Pulmonary lymph node (tissue), 1 donor: ENCODE measurements around the genes CRIP2 and CRIP1.

GRCh38 chr14:104722033-104722591 lies 1.9 kb upstream of the ADSS1 start:
- PRO-cap: no peak

- PRO-cap: no peak
Observed at GRCh38 chr14:104825743-104826038, 24.8 kb downstream of the ZBTB42 start.

DNA sequence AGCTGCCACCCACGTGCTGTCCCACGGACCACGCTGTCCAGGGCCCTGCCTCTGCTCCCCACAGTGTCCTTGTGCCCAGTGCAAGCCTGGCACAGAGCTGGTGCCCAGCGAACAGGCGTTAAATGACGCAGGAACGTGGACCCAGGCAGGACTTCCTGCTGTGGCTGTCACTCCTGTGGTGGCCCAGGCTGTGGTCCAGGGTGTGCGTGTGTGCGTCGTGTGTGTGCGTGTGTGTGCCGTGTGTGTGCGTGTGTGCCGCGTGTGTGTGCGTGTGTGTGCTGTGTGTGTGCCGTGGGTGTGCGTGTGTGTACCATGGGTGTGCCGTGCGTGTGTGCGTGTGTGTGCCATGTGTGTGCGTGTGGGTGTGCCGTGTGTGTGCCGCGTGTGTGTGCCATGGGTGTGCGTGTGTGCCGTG lies 6.8 kb downstream of the CEP170B start:
- PRO-cap: no peak

DNA sequence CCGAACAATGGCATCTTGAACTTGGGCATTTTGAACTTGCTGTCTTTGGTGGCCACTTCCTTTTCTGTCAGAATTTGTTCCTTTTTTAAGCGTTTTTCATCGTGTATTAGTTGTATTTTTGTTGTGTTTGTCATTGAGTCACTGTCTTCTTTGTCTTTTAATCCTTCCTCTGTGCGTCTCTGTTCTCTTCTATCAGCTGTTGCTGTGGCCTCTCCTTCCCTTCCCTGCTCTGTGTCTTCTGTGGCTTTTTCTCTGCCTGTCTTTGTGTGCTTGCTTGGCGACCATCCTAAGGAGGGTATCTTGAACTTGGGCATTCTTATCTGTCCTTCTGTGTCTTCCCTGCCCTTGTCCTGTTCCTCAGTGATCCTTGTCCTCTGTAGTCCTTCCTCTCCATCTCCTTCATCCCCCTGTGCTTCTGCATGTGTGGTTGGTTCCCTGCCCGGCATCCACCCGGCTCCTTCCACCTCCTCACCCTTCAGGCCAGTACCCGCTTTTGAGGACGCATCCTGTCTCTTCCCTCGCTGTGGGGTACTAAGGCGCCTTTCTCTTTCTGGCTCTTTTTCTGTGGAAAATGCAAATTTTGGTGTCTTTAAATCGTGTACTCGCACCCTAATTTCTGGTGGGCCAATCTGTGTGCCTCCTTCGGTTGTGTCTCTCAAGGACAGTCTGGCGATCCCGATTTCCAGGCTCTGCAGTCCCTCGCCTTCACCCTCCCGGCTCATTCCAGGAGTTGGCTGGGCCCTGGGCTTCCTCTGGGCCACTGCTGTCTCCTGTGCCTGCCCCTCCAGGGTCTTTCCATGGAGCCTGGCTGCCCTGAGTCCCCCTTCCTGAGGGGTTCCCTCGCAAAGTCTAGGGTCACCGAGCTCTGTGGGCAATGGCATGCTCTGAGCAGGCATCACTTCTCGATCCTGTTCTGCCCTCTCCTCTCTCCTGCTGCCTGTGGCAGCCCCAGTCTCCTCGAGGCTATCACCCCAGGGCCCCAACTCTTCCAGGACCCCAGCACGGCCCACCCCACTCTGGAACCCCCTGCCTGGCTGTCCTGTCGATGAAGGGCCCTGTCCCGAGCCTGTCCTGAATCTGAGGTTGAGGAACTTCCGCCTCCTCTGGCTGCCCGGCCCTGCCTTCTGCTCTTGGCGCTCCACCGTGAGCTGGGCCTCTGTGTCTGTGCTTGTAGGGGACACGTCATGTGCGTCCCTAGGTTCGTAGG lies 24.4 kb downstream of the AHNAK2 start:
- PRO-cap: no peak

GRCh38 chr14:105019782-105020735 lies 824 bp downstream of the CDCA4 start:
- PRO-cap: unidirectional peak, plus-strand start at chr14:105020493

GRCh38 chr14:105038565-105039230 lies 17.8 kb upstream of the CDCA4 start:
- PRO-cap: no peak

DNA sequence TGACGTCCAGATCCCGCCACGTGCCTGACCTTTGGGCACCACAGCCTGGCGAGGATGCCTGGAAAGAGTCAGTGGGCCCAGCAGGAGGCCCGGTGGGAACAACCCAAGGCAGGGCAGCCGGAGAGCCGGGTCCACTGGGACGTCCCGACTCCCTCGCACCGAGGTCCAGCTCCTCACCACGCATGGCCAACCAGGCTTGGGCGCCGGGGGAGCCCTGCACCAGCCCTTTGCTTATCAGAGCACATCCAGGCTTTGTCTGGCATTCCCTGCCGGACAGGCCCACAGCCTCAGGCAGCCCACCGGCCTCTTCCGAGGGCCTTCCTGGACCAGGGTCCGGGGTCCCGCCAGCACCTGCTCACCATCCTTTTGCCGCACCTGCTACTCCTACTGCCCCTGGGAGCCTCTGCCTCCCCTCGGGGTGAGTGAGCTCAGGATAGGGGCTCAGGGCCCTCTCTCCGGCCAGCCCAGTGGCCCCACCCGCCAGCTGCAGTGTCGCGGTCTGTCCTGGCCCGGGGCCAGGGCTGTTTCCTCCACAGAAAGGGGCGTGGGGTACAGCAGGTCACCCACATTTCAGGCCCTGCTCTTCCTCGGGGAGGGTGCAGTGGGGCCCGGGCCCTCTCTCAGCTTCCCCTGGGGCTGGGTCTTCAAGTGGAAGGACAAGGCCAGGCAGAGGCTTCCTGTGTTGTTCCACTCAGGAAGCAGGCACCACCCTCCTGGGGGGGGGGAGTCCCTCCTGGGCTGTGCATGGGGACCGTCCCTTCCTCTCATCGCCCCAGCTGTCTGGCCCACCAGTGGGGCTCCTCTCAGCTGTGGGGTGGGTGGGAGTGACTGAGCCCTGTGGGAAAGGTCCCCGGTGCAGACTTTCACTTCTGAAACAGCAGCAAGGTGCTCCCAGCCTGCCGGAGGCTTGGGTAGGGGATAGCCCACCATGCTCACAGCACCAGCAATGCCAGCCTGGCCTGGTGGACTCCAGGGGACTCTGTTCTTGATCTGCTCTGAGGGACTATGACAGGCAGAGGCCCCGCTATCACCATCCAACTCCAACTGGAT lies 3.9 kb downstream of the GPR132 start:
- PRO-cap: bidirectional peak, plus-strand start at position 872 of the sequence, minus-strand start at position 632 of the sequence

DNA sequence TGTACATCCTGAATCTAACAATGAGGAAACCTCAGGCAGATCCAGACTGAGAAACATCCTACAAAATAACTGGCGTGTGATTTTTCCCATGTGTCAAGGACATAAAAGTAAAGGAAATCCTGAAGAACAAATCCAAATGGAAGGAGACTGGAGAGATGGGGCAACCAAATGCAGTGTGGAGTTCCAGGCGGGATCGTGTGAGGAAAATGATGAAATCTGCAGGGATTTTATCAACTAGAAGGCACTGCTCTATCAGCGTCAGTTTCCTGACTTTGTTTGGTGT lies 43.1 kb upstream of the GPR132 start:
- PRO-cap: no peak

DNA sequence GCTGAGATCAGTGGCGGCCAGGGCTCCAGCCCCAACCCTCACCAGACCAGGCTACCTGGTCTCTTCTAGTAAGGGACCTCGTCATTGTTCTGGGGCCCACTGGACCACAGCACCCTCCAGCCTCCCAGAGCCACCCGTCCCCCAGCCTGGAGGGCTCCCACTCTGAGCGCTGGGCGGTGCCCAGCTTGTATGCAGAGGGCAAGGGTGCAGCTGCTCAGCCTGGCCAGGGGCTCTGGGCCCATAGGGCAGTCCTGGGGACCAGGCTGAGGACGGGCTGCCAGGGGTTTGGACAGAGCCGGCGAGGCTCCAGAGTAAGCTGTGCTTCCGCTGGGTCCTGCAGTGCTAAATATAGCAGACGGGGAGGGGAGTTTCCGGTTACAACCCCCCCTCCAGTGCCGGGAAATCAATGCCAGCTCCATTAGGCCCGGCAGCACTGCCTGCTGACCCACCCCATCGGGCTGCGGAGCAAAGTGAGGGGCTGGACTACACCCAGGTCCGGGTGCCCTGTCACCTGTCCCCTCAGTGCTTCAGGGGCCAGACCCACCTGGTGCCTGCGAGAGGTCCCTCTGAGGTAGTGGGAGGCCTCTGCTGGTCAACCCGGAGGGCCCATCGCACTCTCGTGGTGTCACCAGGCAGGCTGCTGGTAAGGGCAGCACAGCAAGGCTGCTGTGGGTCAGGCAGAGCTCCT lies 2.4 kb upstream of the JAG2 start:
- PRO-cap: no peak

DNA sequence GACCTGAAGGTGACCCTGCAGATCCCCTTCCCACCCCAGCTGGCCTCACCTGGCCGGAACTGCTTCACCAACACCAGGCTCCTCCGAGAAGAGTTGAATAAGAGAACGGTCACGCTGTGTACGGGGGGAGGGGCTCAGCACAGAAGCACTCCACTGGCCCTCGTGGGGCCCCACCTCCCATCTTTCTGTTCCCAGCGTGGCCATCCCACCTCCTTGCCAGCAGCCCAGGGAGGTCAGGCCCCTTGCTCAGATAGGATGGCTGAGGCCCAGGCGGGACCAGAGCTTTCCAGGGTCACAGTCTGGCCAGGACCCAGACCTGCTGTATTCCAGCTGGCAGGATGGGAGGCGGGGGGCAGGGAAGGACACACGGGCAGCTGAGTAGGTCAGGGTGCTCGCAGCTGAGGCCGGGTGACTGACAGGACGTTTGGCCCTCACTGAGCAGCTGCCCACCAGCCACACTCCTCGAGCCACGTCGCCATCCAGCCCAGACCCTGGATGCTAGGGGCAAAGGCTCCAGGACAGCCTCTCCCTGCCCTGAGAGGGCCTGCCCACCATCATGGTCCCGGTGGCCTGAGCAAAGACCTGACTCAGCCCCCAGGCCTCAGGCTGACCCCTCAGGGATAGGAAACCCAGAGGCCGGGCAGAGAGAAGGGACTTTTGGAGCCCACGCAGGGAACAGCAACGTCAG lies 4.1 kb downstream of the NUDT14 start:
- PRO-cap: no peak

GRCh38 chr14:105474438-105474960 lies at the start of gene CRIP2:
Gene CRIP2 (plus strand): TSS chr14:105474821.
- PRO-cap: bidirectional peak, plus-strand start at chr14:105474823, minus-strand start at chr14:105474681

GRCh38 chr14:105475796-105476474 lies 1.3 kb downstream of the CRIP2 start:
- PRO-cap: no peak

DNA sequence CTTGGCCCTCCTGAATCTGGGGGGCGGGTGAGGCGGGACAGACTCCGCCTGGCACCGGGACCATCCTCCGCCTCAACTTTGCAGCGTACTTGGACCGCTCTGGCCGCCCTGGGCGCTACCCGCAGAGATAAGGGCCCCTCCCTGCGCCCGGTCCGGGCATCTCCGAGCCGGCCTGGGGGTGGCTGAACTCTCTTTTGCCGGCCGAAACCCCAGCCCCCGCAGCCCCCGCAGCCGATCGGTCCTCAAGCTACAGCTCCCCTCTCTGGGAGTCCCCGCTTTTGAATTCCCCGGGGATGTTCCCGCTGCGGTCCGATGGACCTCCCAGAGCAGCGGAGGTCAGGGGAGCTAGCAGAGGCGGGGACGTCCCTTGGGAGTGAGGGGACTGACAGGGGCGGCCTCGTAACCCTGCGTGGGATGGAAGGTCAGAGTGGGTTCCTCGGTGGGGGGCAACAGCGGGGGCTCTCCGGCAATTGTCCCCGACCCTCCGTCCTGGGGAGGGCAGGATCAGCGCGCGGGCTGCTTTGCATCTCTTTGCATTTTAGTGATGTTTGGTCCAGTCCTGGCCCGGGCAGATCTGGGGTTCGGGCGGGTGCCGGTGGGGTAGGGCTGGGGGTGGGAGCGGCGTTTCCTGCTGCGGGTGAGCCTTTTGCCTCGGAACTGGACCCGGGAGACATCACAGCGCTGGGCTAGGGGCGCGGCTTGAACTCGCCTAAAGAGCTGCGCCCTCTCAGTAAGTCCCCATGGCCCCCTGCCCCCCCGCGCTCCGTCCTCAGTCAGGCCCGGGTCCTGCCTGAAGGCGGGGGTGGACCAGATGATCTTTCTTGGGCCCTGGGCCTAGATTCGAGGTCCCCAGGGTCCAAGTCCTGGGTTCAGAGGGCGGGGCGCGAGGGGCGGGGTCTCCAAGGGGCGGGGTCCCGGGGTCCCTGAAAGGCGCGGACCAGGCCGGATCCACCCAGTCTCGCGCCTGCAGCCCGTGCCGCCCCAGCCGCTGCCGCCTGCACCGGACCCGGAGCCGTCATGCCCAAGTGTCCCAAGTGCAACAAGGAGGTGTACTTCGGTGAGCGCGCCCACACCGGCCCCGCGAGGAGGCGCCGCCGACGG lies at the start of gene CRIP1:
Gene CRIP1, plus strand, starts transcription at position 644 of the 1,101 bp plus-strand sequence.
- PRO-cap: bidirectional peak, plus-strand start at position 955 of the sequence, minus-strand start at position 858 of the sequence

- PRO-cap: no peak
Observed at GRCh38 chr14:105687679-105688619, 161.6 kb downstream of the TMEM121 start.

GRCh38 chr14:105700570-105701356 lies 174.4 kb downstream of the TMEM121 start:
- PRO-cap: bidirectional peak, plus-strand start at chr14:105701180, minus-strand start at chr14:105700831

DNA sequence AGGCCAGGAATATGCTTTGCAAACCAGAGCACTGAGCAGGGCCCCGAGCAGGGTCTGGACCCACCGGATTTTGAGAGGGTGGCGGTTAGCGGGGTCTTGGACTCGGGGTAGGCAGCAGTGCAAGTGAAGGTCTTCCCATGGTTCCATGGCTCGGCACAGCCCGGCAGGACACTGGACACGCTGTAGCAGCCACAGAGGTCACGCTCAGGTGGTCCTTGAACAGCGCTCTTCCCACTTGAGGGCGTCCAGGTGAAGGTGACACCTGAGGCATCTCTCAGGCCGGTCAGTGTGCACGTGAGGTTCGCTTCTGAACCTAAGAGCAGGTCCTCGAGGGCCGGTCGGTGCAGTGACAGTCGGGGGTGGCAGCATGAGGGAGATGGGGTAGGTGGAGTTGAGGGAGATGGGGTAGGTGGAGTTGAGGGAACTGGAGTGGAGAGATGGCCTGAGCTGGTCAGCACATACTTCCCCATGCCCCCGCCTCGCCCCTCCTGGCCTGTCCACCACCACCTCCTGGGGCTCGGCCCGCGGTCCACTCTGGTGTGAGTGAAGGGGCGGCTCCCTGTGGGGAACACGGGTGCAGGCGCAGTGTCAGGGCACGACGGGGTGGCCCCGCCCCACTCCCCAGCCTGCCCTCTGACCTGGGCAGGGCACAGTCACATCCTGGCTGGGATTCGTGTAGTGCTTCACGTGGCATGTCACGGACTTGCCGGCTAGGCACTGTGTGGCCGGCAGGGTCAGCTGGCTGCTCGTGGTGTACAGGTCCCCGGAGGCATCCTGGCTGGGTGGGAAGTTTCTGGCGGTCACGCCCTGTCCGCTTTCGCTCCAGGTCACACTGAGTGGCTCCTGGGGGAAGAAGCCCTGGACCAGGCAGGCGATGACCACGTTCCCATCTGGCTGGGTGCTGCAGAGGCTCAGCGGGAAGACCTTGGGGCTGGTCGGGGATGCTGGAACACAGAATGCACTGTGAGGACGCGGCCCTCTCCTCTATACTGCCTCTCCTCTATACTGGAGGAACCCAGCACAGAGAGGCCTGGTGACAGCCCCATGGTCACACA lies 181.7 kb downstream of the TMEM121 start:
- PRO-cap: bidirectional peak, plus-strand start at position 658 of the sequence, minus-strand start at position 357 of the sequence; bidirectional peak, plus-strand start at position 906 of the sequence, minus-strand start at position 789 of the sequence

DNA sequence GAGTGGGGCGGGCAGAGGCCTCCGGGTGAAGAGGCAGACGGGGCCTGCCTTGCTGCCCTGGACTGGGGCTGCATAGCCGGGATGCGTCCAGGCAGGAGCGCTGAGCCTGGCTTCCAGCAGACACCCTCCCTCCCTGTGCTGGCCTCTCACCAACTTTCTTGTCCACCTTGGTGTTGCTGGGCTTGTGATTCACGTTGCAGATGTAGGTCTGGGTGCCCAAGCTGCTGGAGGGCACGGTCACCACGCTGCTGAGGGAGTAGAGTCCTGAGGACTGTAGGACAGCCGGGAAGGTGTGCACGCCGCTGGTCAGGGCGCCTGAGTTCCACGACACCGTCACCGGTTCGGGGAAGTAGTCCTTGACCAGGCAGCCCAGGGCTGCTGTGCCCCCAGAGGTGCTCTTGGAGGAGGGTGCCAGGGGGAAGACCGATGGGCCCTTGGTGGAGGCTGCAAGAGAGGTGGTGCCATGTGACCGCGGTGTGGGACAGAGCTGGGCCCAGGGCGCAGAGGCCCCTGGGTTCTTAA lies 216.3 kb downstream of the TMEM121 start:
- PRO-cap: no peak

DNA sequence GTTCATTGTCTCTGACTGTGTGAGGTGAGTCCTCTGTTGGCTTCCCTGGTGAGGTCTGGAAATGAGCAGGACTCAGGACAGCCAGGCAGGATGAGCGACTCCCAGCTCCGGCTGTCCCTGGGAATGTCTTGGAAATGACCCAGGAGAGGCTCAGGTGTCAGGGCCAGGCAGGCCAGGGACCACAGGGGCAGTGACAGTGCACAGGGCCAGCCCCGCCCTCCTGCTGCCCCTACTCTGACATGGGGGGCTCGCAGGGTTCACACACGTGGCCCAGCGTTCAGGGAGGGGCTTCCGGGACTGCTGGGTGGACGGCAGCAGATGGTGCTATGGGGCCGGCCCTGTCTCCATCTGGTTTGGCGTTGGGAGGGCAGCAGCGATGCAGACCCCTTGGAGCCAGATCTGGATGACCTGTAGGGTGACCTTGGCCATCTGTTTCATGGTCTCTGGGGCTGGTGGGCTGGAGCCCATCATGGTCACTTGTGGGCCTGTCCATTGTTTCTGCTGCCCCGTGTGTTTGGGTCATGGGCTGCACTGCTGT lies 359.0 kb downstream of the TMEM121 start:
- PRO-cap: bidirectional peak, plus-strand start at position 317 of the sequence, minus-strand start at position 231 of the sequence

- PRO-cap: no peak
Observed at GRCh38 chr14:105898493-105899149, 372.2 kb downstream of the TMEM121 start.

DNA sequence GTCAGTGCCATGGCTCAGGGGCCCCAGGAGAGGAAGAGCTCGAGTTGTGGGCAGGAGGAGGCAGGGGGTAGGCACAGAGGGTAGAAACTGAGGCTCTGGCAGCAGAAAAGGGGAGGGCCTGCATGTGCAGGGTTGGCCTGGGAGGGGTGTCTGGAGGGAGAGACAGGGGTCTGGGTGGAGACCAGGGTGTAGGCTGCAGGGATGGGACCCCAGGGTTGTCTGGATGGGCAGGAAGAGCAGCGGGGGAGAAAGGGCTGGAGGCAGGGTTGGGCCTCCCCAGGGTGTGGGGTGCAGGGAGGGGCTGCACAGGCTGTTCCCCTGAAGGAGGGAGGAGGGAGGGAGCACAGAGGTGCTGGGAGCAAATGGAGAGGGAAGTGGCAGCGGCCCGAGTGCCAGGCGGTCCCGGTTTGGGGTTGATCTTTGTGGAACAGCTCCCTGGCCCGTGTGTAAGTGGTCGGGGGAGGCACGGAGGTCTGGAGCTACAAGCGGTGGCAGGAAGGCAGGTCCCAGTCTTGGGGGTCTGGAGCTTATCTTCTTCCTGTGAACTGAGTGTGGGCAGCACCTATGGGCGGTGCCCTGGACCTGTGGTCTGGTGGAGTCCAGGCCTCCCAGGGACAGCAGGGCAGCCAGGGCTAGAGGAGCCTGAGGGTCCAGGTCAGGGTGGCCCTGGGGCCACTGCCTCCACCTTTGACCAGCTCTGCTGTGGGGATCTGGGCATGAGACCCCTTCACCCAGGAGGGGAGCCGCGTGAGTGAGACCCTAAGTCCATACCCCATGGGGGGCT lies 391.6 kb downstream of the TMEM121 start:
- PRO-cap: no peak